Pericardium (tissue), 1 donor: Measurements from ENCODE around the genes KNSTRN and CHAC1.

DNA sequence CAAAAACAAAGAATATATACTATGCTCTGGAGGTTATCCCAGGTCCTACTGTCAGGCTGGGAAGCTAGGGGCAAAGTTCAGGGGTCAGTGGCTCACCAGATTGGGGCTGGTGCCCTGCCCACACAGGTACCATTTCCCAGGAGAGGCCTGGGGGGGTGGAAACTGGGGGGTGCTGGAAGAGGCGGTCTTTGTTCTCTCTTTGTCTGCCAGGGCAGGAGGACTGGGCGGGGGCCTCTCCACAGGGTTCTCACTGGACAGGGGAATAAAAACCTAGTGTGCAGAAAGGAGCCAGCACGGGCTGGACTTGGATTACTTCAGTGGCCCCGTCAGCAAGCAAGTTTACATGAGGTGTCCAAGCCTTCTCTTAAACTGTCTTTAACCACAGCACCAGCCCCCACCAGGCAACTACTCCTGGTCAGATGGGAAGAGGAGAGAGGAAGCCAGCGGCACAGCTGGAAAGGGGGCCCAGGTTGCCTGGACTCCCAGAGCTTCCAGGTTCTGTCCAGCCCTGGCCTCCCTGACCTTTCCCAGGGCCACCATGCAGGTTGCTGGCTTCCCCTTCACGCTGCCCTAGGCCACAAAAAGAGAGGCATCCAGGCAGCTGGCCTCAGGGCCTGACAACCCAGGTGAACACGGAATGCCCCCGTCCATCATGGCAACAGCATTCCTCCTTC is 15.9 kb downstream of the BMF start:
- RRBS, result no CpG with 5 or more reads among the region's 8 CpGs

- RRBS, result no CpG with 5 or more reads among the region's 1 CpG
Measured at GRCh38 chr15:40251621-40251820, 12.7 kb downstream of the PAK6 start.

DNA sequence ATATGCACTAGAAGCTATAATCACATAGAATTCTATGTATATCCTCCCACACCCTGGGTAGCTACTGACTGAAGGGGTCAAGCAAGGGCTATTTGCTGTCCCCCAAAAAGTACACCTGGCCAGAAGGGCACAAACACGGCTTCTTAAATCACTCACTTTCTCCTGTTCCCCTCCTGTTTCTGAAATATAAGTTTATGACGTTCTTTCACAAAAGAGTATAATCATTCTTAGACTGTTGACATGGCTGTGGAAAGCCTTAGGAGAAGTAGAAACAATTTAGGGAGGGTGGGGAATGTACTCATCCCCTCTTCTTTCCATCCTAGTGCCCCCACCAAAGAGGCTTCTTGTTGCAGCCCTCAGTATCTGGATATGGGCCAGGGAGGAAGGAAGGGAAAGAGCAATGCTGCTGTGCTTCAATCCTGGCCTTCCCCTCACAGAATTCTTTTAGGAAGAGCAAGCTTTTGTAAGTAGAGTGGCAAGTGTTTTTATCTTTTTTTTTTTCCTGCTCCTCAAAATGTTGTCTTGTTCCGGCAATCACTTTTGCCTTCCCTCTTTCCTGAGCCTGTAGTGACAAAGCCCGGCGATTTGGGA is 1.6 kb downstream of the INAFM2 start:
- RRBS, result 48% methylated on average over 1 of the region's 5 CpGs

- RRBS, result no CpG with 5 or more reads among the region's 19 CpGs
Measured at GRCh38 chr15:40339707-40340523, 824 bp downstream of the CCDC9B start.

GRCh38 chr15:40382564-40383781 is at the start of gene KNSTRN:
TSS of gene KNSTRN (plus strand) at chr15:40382721.
- RRBS, result 2% methylated on average over 11 of the region's 63 CpGs

- RRBS, result no CpG with 5 or more reads among the region's 22 CpGs
Measured at GRCh38 chr15:40406002-40406588, 500 bp downstream of the IVD start.

DNA sequence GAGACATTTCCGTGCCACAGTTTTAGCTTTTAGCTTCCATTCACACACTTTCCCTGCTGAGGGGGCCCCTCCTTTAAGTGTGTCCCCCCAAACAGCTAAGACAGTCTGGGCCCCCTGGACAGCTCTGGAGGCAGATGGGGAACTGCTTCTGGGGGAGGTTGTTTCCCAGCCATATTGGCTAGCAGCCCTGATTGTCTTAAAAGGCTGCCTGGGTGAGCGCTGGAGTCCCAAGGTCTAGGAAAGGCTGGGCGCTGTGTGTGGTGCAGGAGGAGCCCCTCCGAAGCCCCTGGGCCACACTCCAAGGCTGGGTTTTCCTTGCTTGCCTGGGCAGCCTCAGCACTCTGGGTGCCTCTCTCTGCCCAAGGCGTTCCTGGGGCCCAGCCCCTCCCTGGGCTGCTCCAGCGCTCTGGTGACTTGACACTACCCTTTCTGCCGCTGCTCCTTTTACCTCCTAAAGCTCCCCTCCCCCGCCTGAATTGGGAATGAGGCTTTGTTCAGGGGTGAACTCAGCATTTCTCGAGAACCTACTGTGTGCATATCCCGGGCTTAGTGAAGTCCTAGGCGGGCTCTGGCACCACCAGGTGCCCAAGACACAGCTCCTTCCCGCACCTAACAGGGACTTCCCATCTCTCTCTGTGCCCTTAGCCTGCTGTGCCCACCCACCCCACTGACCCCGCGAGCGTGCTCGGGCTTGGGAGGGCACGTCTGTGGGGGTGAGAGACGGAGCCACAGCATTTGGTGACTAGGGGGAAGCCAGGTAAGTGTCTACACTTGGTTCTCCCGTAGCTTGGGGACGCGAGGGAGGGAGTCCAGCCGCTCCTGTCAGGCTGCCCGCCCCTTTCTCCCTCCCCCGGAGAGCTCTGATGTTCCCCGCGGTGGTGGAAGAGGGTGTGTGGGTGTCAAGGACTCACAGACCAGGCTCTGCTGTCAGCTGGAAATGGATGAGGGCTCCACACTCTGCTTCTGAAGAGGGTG is 1.3 kb upstream of the BAHD1 start:
- RRBS, result no CpG with 5 or more reads among the region's 26 CpGs

DNA sequence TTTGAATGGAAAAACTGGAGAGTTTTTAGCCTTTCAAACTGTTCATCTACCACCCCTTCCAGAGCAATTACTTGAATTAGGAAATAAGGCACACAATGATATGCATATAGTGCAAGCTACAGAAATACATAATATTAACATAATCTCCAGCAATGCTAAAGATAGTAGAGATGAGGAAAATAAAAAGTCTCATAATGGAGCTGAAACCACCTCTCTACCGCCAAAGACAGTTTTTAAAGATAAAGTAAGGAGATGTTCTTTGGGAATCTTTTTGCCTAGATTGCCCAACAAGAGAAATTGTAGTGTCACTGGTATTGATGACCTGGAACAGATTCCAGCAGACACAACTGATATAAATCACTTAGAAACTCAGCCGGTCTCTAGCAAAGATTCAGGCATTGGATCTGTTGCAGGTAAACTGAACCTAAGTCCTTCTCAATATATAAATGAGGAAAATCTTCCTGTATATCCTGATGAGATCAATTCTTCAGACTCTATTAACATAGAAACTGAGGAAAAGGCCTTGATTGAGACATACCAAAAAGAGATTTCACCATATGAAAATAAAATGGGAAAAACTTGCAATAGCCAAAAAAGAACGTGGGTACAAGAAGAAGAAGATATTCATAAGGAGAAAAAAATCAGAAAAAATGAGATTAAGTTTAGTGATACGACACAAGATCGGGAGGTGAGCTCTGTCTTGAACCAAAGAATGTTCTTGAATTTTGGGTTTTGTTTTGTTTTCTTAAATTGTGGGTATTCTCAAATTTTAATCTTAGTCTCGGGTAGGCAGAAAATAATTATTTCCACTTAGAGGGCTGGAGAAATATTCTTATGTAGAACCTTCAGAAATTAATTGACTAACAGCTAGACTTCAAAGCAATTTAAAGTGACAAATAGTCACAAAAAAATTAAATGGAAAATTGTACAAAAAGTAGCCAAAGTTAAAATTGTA is 31.2 kb downstream of the KNL1 start:
- RRBS, result no CpG with 5 or more reads among the region's 6 CpGs

GRCh38 chr15:40694257-40694503 is 794 bp upstream of the RAD51 start:
- RRBS, result no CpG with 5 or more reads among the region's 10 CpGs

GRCh38 chr15:40793239-40793951 is 13.5 kb upstream of the ZFYVE19 start:
- RRBS, result no CpG with 5 or more reads among the region's 9 CpGs

DNA sequence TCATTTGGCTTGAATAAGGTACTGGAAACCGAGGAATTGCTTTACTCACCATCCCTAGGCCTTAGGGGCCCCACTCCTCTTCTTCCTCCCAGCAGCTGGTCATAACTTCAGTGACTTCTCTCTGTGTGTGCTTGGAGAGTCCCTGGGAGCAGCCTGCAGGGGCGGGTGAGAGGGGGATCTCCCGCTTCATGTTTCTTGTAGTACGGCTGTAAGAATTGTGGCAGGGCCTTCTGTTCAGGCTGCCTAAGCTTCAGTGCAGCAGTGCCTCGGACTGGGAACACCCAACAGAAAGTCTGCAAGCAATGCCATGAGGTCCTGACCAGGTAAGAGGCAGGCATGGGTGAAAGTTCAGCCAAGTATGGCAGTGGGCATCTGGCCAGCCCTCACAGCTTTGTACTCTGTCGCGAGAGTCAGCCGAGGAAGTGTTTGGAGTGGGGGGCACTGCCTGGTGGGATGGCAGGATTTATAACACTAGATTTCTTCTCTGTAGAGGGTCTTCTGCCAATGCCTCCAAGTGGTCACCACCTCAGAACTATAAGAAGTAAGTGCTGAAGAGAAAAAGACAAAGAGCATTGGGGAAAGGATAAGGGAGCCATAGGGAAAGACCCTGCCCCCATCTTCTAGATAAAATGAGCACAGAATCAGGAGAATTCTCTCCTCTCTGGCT is 1.8 kb upstream of the DNAJC17 start:
- RRBS, result no CpG with 5 or more reads among the region's 8 CpGs

DNA sequence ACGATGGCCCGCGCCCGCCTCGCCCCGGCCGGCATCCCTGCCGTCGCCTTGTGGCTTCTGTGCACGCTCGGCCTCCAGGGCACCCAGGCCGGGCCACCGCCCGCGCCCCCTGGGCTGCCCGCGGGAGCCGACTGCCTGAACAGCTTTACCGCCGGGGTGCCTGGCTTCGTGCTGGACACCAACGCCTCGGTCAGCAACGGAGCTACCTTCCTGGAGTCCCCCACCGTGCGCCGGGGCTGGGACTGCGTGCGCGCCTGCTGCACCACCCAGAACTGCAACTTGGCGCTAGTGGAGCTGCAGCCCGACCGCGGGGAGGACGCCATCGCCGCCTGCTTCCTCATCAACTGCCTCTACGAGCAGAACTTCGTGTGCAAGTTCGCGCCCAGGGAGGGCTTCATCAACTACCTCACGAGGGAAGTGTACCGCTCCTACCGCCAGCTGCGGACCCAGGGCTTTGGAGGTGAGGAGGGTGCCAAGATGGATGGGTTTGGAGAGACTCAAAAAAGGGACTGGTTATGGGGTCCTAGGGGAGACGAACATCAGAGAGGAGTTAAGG is 800 bp downstream of the SPINT1 start:
- RRBS, result 2% methylated on average over 20 of the region's 46 CpGs

GRCh38 chr15:40847361-40847927 is 3.6 kb downstream of the SPINT1 start:
- RRBS, result no CpG with 5 or more reads among the region's 6 CpGs

GRCh38 chr15:40869749-40869948 is 4.4 kb downstream of the RHOV start:
- RRBS, result no CpG with 5 or more reads among the region's 3 CpGs

DNA sequence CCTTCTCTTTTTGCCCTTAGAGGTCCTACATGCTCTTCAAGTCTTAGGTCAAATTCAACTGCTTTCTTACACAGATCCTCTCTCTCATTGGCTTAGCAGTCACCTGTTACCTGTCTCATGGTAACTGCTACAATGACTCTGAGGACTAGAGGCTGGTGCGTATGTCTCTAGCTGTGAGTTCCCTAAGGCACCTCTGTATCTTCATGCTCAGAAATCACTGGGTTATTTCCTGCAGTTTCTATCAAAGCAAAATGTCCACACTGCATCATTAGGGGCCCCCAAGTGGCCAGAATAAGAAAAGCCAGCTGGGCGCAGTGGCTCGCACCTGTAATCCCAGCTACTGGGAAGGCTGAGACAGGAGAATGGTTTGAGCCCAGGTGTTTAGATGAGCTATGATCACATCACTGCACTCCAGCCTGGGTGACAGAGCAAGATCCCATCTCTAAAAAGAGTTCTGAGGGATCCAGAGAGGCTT is 2.5 kb upstream of the VPS18 start:
- RRBS, result no CpG with 5 or more reads among the region's 3 CpGs

- RRBS, result no CpG with 5 or more reads among the region's 6 CpGs
Measured at GRCh38 chr15:40904594-40905142, 10.4 kb downstream of the VPS18 start.

DNA sequence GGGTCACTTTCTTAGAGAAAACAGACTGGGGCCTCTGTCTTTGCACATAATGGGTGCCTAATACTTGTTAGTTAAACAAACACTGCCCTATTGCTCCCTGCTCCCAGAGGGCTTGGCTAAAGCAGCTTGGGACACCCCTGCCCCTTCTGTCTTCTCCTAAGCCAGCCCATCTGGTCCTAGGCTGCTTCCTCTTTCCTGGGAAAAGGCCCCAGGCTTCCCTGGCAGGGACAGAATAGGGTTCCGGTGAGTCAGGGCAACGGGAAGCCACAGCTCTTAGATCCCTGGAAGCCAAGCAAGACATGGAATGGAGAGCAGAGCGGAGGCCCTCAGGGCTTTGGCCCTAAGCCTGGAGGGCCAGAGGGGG is 11.6 kb downstream of the VPS18 start:
- RRBS, result no CpG with 5 or more reads among the region's 3 CpGs

GRCh38 chr15:40937844-40938632 is 8.9 kb downstream of the DLL4 start:
- RRBS, result 76% methylated on average over 1 of the region's 19 CpGs

GRCh38 chr15:40952242-40953349 is 675 bp upstream of the CHAC1 start:
- RRBS, result 31% methylated on average over 19 of the region's 65 CpGs

DNA sequence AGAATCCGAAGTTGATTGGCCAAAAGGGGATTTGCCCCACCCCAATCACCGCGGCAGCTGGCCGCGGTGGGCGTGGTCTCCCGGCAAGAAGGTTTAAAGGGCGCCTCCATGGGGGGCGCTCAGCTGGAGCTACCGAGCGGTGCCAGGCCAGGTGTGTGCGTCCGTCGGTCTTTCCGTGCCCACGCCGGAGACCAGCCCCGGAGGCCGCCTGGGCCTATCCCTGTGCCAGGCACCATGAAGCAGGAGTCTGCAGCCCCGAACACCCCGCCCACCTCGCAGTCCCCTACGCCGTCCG is at the start of gene CHAC1:
CHAC1 (plus strand) TSS at position 122 of the 295 bp plus-strand sequence.
- RRBS, result 2% methylated on average over 8 of the region's 25 CpGs